SJCRH30 (cell line): ENCODE measurements around the genes ANKRD62 and CEP192.

DNA sequence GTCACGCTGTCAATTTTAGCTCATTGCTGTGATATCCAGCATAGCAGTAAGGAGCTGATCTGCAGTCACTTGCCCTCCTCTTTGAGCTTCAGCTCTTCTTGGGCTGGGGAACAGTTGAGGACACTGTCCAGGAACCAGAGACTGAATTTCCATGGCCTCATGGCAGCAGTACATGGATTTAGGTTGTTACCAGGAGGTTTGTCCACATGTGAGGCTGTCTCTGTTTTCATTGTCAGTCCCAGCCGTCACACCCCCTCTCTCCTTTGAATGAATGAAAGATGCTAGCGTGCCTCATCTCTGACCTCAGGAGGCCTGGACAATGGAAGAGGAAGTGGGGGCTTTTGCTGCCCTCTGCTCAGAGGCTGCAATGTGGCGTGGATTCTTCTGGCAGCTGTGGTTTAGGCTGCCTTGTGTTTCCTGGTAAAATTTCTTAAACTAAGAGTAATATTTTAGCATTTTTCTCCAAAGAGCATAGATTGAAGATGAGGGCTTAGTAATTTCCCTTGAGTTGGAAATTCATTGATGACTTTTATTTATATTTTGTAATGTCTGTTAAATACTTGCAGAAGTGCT lies 47.5 kb downstream of the RAB31 start:
- RAMPAGE, long total RNA, result no peak

DNA sequence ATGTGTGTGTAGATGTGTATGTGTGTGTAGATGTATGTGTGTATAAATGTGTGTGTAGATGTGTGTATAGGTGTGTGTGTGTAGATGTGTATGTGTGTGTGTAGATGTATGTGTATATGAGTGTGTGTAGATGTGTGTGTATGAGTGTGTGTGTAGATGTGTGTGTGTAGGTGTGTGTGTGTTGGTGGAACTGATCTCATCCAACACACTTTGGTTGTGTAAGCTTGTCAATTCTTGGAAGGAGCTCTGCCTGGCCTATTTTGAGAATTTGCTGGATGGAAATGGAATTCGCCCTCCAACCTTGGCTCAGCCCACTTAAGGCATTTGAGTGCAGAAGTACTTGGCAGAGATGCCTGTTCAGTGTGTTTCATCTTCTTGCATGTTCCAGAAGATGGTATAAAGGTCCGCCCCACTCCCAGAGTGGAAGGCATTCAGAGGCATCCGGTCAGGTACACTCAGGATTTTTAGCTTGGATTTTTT lies 61.4 kb upstream of the TXNDC2 start:
- RAMPAGE, long total RNA, result no peak

DNA sequence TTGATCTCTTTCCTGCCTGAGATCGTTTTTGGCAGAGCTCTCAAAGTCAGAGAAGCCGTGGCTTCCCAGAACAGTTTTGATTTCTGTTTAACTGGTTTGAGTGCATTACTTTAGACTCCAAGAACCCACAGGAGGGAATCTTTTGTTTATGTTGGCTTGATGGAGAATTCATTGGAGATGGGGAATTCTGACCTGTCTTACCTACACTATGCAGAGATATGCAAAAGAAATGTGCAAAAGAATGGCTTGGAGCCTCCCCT lies 39.2 kb upstream of the TXNDC2 start:
- RAMPAGE, long total RNA, result no peak

- RAMPAGE, long total RNA, result no peak
Measured at GRCh38 chr18:9849473-9850172, 36.1 kb upstream of the TXNDC2 start.

GRCh38 chr18:9952728-9953793 lies 39.2 kb downstream of the VAPA start:
- RAMPAGE, long total RNA, result no peak

- RAMPAGE, long total RNA, result no peak
Measured at GRCh38 chr18:10140828-10141476, 227.1 kb downstream of the VAPA start.

DNA sequence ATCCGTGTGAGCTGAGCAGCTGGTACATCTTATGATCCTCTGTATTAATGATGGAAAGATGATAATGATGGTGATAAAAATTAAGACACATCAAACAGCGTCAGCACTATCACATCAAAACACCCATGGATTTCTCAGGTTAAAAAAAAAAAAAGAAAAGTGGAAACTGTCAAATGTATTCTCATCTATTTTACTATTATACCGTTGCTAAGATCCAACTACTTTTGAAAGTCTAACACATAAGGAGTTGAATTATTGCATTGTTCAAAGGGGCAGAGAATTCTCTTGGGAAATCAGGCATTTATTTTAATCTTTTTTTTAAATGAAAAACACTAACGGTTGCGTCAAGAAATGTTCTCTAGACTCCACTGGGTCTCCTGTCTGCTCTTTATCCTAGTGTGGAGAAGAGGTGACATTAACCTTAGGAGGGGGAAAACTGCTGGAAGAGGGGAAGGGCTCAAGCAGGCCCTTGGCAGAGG lies 1.3 kb upstream of the APCDD1 start:
- RAMPAGE, long total RNA, result no peak

- RAMPAGE, long total RNA, result no peak
Measured at GRCh38 chr18:10794562-10795152, 268.8 kb downstream of the NAPG start.

DNA sequence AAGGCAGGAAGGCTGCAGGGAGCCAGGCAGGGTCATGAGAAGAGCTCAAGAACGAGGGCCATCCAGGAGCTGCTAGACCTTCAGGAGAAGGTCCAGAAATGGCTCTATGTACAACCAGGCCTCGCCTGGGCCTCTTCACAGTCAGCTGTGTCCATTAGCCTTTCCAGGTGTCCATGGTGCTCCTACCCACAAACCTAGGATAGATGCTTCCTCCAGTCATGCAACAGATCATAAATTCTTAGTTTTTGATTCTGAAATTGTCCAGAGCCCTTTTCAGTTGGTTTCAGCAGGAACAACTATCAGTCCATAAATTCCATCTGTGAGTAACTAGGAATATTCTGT lies 92.8 kb downstream of the PIEZO2 start:
- RAMPAGE, long total RNA, result no peak

- RAMPAGE, long total RNA, result no peak
Measured at GRCh38 chr18:11946761-11947023, 34.6 kb upstream of the IMPA2 start.

- RAMPAGE, long total RNA, result no peak
Measured at GRCh38 chr18:11980173-11980973, 934 bp upstream of the IMPA2 start.

- RAMPAGE, long total RNA, result no peak
Measured at GRCh38 chr18:11998300-11998670, 17.0 kb downstream of the IMPA2 start.

GRCh38 chr18:12038150-12038604 lies 55.5 kb upstream of the ANKRD62 start:
- RAMPAGE, long total RNA, result no peak

GRCh38 chr18:12093517-12094110 lies at the start of gene ANKRD62:
TSS of gene ANKRD62 (plus strand) at chr18:12093843.
- RAMPAGE, long total RNA, result no peak

GRCh38 chr18:12324992-12325515 lies 17.0 kb downstream of the TUBB6 start:
- RAMPAGE, long total RNA, result no peak

DNA sequence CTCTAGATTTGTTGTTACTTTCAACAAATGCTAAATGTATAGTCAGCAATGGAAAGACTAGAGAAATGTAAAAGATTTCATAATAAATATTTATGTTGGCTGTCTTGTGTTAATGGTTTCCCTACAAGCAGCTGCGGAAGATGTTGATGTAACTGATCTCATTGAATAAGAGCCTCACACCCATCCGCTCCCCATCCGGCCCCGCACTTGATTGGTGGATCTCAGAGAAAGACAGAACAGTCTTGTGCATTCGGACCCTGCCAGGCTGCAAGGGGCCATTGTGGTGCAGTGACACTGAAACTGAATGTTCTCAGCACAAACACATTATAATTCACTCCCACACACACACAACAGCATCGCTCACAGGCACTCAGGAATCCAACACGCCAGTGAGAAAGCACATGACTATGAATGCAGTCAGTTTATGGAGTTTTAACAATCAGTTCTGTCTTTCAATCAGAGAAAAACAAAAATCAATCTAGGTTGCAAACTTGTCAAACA lies 47.8 kb downstream of the PRELID3A start:
- RAMPAGE, long total RNA, result no peak

- RAMPAGE, long total RNA, result no peak
Measured at GRCh38 chr18:12883184-12884145, 572 bp downstream of the PTPN2 start.

- RAMPAGE, long total RNA, result no peak
Measured at GRCh38 chr18:12991202-12992298, at the start of gene CEP192. TSS of gene CEP192 (plus strand) at chr18:12991362.

GRCh38 chr18:13051898-13052533 lies 60.9 kb downstream of the CEP192 start:
- RAMPAGE, long total RNA, result no peak

DNA sequence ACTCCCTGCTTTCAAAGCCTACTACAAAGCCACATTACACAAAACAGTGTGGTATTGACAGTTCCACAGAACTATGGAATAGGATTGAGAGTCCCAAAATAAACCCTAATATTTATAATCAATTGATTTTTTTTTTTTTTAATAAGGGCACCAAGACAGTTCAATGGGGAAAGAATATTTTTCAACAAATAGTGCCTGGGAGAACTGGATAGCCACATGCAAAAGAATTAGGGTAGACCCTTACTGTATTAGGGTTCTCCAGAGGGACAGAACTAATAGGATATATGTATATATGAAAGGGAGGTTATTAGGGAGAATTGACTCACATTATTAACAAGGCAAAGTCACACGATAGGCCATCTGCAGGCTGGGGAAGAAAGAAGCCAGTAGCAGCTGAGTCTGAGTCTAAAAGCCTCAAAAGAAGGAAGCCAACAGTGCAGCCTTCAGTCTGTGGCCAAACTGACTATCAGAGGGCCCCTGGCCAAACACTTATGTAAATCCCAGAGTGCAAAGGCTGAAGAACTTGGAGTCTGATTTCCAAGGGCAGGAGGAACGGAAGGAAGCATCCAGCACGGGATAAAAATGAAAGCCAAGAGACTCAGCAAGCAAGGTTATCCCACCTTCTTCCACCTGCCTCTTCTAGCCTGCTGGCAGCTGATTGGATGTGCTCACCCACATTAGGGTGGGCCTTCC lies 108.1 kb upstream of the LDLRAD4 start:
- RAMPAGE, long total RNA, result no peak